Islet of Langerhans (tissue), 1 donor: ENCODE data around the gene GGPS1.

DNA sequence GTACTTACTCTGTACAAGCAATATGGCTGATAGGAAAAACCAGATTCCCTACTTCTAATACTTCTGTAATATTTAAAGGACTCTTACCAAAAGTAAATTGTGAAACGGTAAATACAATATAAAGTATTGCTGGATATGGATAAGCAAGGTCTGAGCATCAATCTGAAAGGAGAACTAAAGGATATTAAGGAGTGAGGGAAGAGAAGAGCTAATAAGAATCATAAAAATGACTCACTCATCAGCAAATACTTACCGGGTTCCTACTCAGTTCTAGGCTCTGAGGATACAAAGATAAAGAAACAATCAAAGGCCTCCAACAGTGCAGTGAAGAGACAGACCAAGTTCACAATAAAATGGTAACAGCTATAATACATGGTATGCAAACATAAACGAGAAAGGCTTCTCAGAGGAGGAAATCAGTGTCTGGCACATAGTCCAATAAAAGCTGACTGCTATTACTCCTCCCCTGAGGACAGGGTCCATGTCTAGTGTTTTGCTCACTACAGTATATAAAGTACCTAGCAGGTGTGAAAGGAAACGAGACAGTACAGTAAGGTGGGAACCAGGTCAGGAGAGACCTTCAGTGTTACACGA lies 4.4 kb downstream of the RBM34 start:
- RRBS = no CpG with 5 or more reads among the region's 5 CpGs

DNA sequence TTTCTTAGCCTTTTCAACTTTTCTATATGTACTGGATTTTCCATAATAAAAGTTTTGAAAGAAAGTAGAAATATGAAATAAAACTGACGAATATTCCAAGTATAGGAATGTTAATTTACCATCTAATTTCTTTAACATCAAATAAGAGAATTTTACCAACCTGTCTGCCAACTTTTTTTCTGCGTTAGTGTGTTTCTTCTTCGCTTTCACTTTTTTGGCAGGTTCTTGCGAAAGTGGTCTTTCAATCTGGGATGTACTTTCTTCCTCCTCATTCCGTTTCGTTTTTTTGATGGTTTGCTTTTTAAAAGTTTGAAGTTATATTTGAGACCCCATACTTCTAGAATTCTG lies 725 bp downstream of the RBM34 start:
- RRBS = no CpG with 5 or more reads among the region's 6 CpGs

DNA sequence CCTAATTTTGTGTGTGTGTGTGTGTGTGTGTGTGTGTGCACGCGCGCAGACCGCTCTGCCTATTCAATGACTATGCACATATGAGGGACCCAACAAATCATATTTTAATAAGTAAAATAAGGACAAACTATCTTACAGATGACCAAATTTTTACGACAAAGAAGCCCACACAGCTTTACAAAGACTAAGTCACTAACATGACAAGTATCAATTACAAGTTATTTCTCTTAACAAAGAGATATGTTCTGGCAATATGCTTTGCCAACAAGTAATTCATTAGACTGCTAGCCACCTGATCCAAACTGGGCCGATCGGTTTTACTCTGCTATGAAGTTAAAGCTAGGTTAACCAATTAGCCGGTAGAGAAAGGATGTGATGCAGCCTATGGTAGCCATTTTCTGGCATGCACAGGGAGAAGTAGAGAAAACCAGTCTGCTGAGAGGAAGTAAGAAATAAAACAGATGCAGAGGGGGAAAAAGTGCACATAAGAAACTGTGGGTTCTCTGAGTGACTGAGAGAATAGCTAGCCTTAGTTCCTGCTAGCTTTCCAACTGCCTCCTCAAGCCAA lies 52.9 kb downstream of the ARID4B start:
- RRBS = no CpG with 5 or more reads among the region's 8 CpGs

DNA sequence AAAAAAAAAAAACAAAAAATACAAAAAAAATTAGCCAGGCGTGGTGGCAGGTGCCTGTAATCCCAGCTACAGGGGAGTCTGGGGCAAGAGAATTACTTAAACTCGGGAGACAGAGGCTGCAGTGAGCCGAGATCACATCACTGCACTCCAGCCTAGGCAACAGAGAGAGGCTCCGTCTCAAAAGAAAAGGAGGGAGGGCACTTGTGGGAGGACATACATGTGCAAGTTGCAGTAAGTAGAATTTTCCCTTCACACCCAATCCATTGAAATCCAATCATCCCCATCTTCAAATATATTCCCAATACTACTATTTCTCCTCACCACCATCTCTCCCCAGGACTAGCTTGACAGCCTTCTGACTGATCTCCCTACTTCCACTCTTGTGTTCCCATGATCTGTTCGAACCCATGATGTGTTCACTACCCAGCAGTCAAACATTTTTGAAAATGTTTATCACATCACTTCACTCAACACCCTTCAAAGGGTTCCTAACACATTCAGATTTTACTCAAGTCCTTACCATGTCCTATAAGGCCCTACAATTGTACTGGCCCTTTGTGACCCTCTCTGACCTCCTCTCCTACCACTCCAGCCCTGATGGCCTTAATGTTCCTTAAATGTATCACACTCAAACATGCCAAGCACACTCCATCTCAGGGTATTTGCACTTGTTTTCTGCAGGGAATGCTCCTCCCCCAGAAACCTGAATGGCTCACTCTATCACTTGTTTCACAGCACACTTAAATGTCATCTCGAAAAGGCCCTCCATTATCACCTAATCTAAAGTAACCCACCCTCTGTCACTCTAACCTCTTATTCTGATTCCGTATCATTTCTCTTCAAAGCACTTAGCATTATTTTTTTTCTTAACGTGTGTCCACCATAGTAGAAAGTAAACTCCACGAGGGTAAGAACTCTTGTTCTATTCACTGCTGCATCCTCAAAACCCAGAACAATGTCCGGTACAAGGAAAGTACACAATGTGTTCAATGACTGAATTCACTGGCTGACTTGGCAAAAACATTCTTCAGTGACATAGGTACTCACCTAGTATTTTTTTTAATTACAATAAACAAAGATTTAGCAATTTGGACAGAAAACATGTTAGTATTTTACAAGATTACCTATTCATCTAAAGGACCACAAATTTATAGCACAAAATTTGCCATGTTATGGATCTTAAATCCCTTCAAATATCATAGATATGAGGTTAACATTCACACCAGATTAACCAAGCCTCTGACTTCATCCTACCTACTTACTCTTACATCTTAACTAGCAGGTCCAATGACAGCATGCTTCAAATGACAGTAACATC lies 7.4 kb downstream of the ARID4B start:
- RRBS = no CpG with 5 or more reads among the region's 10 CpGs

- RRBS = 4% methylated on average over 20 of the region's 48 CpGs
Measured at GRCh38 chr1:235328384-235329111, at the start of gene GGPS1. Gene GGPS1 (plus strand): TSS chr1:235328570.

DNA sequence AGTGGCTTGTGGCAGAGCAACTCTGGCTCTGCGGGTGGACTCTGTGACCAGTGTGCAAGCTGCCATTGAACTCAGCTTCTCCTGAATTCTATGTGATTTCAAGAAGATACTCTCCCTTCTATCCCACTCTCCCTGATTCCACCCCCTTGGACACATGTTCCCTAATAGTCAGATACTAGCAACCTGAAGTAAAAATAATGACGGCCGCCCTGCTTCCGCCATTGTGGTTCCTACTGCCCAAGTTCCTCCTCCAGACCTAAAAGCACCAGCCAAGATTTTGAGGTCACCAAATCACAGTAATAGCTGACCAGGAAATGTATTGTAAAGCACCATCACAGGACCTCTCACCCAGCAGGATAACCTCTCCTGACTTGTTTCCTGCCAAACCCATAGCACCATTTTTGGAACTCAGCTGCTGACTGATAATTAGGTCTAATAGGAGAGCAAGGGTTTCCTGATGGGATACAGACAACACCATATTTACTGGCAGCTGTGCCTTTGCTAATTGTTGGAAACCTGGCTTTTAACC lies 11.6 kb upstream of the LYST start:
- RRBS = no CpG with 5 or more reads among the region's 4 CpGs

DNA sequence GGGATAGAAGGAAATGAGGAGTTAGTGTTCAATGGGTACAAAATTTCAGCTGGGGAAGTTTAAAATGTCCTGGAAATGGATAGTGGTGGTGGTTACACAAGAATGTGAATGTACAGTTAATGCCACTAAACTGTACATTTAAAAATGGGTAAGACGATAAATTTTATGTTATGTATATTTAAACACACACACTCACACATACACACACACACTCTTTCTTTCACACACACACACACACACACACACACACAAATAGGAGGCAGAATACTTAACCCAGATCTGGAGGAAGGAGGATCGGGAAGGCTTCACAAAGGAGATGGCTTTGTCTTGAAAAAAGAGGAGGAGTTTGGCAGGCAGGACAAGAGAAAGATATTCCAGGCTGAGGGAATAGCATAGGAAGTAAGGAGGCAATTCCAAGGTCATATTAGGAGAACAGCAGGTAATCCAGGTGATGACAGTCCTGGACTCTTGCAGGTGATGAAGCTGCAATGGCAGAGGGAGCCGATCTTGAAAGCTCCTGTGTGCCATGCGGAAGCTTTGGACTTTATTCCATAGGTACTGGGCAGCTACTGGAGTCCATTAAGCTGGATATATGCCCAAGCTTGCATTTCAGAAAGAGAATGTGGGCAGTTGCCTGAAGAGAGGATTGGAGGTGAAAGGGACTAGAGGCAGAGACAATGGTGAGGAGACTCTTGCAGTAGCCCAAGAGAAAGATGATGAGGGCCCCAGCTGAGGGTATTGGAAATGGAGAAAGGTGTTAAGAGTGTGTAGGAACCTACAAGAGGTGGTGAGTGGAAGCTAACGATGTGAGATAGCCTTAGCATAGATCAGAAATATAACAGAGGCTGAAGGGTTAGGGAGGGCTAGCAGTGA lies 15.4 kb upstream of the LYST start:
- RRBS = no CpG with 5 or more reads among the region's 5 CpGs

DNA sequence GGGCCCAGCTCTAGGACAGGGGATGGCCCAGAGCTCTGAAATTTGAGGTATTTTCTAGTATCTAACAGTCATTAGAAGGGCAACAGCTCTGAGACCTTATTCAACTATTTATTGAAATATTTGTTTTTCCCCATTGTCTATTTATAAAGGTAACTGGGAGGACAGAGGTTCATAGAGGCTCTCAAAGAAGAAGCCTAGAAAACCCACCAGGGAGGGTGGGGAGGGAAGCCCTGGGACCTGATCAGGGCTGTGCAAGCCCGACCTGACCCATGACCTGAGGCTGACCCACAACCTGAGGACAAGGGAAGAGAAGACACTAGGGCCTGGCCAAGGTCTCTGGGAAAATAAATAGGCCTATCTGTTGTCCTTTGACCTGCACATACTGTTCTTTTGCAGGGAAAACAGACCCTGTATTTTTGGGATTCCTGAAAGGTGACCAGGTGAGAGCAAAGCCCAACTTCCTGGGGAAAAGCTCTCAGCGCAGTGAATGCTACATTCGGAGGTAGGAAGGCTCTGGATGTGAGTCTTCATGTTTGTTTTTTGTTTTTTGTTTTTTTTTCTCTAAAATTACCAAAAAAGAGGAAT lies 25.9 kb upstream of the LYST start:
- RRBS = no CpG with 5 or more reads among the region's 3 CpGs

GRCh38 chr1:235938535-235939266 lies 72.0 kb upstream of the LYST start:
- RRBS = no CpG with 5 or more reads among the region's 7 CpGs

DNA sequence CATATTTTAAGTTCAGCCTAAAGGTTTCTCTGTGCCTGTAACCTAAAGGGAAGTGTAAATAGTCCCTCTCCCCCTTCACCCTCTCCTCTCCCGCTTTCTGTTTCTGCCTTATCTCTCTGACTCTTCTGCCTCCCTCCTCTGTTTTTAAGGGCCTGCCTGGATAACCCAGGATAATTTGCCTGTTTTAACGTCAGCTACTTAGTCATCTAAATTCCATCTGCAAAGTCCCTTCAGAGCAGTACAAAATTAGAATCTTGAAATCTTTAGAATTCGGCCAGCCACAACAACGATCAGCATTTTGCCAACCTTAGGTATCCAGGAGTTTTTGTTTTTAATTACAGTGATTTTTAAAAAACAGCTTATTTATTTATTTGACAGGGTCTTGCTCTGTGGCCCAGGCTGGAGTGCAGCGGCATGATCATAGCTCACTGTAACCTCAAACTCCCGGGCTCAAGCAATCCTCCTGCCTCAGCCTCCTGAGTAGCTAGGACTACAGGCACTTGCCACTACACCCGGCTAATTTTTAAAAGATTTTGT lies 92.4 kb downstream of the NID1 start:
- RRBS = no CpG with 5 or more reads among the region's 7 CpGs

- RRBS = no CpG with 5 or more reads among the region's 7 CpGs
Measured at GRCh38 chr1:236001469-236002113, 63.3 kb downstream of the NID1 start.

GRCh38 chr1:236039521-236040056 lies 25.3 kb downstream of the NID1 start:
- RRBS = no CpG with 5 or more reads among the region's 8 CpGs

- RRBS = 4% methylated on average over 25 of the region's 44 CpGs
Measured at GRCh38 chr1:236064623-236064994, 281 bp downstream of the NID1 start.

GRCh38 chr1:236065671-236066078 lies 785 bp upstream of the NID1 start:
- RRBS = 70% methylated on average over 2 of the region's 13 CpGs

DNA sequence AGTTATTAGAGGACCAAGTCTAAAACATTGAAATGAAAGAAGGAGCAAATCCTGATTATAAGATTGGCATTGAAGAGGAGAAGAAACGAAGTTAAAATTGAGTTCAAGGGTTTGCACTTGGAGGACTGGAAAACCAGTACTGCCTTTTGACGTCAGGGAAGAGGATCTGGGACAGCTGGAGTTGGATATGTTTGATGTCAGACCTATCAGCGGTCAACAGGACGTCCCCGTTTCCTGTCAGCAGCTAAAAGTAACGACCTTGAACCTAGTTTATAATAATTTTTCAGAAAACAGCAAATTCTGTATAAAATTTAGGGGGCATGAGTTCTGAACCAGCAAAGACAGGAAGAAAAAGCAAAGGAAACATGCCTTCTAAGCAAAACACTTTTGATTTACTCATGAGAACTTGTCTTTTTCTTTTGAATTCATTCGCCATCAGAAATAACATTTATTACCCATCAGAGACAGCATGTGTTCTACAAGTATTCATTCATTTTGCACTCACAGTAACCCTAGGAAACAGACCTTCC lies 1.3 kb upstream of the NID1 start:
- RRBS = no CpG with 5 or more reads among the region's 7 CpGs

DNA sequence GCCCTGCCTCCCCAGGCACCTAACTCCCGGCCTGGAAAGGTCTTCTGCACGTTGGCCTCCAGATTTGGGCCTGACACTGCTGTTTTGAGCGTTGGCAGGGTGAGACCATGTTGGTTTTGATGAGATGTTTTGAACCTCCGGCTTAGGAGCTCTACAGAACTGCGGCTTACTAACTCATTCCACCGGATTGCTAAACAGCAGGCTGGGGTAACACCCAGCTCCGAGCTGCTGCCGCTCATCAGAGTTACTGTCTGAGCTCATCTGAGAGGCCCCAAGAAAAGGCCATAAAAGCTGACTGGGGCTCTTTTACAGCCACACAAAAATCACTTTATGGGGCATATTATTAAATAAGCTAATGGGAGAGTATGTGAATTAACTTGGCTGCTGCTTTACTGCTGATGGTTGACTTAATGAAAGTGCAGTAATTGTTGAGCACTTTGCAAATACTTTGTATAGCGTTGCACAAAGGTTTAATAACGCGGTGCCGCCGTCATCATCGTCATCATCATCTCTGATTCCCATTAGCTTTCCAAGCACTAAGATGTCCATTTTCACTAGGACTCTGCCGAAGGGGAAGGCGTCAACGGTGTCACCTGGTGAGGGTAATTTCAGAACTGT lies 1.2 kb downstream of the GPR137B start:
- RRBS = no CpG with 5 or more reads among the region's 17 CpGs

- RRBS = no CpG with 5 or more reads among the region's 9 CpGs
Measured at GRCh38 chr1:236151742-236152140, 9.4 kb downstream of the GPR137B start.

GRCh38 chr1:236459839-236460168 lies 64.0 kb upstream of the LGALS8 start:
- RRBS = no CpG with 5 or more reads among the region's 4 CpGs

GRCh38 chr1:236739228-236739683 lies 53.0 kb downstream of the ACTN2 start:
- RRBS = 87% methylated on average over 2 of the region's 18 CpGs

- RRBS = no CpG with 5 or more reads among the region's 5 CpGs
Measured at GRCh38 chr1:236897371-236898105, 102.4 kb downstream of the MTR start.